ENCODE results near the genes GFAP and CRHR1.

DNA sequence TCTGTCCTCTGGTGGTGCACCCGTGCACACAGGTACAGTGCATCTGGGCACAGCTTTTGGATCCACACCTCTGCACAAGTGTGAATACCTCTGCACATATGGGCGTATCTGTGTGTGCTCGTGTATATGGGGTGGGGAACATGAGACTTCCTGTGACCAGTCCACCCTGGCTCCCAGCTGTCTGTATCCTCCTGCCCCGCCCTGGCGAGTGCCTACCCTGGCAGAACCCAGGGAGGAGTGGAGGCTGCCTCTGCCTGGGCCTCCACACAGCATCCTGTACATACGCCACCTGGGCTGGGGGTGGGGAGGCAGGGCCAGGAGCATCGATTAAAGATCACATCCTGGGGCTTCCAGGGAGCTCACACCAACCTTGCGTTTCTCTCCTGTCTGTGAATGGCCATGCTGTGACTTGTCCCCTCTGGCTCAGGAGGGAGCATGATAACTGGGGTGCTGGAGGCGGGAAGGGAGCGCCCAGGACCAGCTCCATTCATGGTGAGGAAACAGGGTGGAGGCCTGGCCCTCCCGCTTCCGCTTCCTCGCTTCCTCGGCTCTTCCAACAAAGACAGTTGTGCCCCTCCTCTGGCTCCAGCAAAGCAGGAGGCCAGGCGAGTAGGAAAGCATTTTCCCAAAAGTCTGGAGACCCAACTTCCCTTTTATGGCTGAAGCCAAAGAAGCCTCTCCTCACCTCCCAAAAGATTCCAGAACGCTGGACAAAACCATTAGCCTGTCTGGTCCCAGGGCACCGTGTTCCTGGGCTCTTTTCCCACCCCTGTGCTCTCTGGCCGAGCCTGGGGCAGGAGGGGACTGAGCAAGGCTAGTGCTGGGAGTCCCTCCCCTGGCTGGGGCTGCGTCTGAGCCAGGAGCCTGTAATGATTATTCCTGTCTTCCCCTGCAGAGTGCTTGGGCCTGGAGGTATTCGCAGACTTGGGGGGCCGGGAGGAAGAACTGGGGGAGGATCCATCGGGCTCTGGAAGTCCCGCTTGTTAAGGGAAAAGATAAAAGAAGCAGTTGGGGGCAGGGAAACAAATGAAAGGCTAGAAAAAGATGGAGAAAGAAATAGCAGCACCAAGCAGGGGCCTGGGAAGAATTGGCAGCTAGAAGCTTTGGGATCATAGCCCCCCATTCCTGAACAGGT, 23.1 kb downstream of the ADAM11 start:
- PRO-cap: no peak

DNA sequence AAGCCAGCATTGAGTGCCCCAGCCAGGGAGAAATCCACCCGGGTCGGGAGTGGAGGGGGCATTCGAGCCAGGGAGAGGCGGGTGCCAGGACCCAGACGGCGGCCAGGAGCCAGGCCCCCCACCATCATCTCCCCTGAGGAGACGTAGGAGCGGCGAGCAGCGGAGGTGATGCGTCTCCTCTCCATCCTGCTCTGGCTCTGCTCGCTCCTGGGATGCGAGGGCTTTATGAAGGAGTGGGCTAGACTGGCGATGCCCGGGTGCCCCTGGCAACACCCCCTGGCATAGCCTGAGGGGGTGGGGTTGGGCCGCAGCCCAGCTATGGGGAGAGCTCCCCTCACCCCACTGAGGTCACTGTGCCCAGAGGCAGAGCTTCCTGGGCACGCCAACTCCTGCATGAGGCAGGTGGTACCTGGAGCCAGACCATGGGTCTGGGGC, at the start of gene GFAP:
Gene GFAP (minus strand): TSS at position 199 of the 435 bp plus-strand sequence.
- PRO-cap: no peak

GRCh38 chr17:44921075-44921814, 5.9 kb upstream of the GFAP start:
- PRO-cap: no peak

DNA sequence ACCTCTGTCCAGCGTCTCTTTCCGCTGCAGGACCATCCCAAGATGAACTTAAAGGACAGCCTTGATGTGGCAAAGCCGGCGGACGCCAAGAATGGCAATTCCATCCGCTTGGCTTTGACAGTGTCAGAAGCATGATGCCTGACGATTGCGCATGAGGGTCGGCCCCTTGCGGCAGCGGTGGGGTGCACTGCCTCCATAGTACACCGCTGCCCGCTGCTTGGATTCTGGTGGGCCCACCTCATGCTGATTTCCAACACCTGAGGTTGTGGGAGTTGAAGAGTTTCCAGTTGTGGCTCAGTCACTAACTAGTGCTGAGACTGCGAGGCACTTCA, 505 bp upstream of the KIF18B start:
- PRO-cap: no peak

DNA sequence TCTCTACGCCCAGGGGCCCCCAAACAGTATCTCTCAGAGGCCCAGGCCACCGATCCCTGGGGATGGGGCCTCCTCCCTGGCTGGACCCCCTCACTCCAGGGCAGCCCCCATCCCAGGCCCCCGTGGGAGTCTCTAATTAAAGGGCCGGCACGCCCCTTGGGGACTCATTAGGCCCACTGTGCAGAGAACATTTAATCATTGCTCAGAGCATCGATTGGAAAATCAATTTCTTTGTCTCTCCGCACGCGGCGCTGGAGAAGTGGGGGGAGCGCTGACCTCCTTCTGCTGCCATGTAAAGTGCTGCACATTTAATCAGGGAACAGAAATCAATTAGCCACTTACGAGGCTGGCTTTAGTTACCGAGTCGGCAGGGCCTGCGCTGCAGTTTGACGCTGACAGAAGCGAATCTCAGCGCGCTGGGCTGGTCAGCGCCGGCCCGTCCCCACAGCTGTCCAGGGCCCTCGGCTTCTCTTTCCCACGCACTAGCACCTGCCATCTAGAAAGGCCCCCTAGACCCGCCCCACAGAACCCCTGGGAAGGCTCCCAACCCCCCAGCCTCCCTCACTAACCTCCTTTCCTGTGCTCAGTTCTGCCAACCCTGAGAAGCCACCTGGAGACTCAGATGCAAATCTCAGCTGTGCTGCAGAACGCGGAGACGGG, 20.2 kb upstream of the C1QL1 start:
- PRO-cap: no peak

DNA sequence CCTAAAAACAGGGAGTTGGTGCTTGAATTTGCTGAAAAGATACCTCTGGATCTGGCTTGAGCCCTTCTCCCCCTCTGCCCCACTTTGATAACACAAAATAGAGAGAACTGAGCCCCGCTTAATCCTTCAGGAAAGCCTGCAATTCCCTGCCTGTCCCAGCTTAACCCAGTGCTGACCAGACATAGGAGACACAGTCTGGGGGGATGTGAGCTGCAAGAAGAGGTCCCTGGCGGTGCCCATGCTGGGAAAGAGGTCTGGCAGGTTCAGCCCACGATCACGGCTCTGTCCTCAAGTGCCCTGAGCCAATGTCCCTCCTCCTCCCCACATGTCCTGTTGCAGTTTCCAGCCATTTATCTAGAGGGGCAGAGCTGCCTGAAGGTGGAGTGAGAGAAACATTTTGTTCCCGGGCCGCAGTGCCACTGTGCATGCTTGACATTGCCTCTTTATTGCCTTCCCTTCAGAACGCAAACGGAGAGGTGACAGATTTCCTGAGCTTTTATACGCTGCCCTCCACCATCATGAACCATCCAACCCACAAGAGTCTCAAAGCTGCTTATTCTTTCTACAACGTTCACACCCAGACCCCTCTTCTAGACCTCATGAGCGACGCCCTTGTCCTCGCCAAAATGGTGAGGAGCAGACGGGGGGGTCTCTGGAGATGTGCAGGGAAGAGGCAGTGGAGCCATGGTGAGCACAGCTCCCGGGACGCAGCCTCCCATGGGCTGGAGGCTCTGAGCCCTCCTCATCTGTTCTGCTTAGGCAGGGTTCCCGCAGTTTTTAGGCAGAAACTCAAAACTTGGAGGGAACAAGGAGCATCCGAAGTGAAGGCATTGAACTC, 28.8 kb downstream of the PLCD3 start:
- PRO-cap: no peak

DNA sequence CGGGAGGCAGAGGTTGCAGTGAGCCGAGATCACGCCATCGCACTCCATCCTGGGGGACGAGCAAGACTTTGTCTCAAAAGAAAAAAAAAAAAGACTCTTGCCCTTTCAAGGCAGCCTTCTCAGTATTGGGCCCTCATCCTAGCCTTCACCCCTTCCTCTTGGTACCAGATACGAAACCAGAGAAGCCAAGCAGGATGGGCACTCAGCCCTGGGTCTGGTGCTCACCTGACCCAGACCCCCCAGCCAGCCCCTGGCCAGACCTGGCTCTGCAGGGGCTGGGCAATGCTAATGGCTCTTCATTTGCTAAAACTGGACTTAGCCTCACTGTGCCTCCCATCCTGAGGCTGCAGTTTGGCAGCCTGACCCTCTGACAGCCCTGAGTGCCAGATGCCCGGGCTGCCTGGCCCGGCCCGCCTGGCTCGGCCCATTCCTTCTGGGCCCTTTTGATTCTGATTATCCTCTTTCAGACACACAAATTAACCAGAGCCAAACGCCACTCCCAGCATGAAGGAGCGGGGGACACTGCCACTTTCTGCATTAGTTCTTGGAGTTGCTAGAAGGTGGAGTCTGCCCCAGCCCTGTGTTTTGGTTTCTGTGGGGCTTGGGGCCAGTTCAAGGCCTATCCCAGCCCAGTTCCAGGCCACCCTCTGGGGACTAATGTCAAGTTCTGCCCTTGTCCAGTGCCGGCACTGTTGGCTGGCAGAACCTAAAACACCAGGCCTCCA, 21.8 kb downstream of the PLCD3 start:
- PRO-cap: no peak

DNA sequence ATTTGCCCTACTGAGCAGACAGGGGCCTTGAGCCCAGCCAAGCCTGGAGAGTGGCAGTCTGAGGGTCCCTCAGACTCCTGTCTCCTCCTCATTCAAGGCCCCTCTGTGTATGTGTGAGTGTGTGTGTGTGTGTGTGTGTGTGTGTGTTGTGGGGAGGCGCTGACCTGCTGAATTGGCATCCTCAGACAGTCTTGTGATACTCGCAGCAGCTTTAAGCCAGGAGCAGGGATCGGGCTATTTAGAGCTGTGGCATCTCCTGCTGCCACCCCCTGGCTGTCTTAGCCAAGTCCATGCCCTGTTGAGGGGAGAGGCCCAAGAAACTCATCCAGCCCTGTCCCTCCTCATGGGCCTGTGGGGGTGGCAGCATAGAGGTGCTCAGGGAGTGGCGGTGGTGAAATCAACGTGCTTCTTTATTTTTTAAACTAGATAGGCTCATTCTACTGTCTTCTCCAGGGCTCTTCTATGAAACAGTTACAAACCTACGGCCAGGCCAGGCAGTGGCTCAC, 21.0 kb downstream of the PLCD3 start:
- PRO-cap: no peak

GRCh38 chr17:45129302-45130566, 2.6 kb downstream of the PLCD3 start:
- PRO-cap: bidirectional peak, plus-strand start at chr17:45129684, minus-strand start at chr17:45129604; bidirectional peak, plus-strand start at chr17:45130091, minus-strand start at chr17:45129841

GRCh38 chr17:45169280-45169883, 7.7 kb downstream of the HEXIM2 start:
- PRO-cap: no peak

DNA sequence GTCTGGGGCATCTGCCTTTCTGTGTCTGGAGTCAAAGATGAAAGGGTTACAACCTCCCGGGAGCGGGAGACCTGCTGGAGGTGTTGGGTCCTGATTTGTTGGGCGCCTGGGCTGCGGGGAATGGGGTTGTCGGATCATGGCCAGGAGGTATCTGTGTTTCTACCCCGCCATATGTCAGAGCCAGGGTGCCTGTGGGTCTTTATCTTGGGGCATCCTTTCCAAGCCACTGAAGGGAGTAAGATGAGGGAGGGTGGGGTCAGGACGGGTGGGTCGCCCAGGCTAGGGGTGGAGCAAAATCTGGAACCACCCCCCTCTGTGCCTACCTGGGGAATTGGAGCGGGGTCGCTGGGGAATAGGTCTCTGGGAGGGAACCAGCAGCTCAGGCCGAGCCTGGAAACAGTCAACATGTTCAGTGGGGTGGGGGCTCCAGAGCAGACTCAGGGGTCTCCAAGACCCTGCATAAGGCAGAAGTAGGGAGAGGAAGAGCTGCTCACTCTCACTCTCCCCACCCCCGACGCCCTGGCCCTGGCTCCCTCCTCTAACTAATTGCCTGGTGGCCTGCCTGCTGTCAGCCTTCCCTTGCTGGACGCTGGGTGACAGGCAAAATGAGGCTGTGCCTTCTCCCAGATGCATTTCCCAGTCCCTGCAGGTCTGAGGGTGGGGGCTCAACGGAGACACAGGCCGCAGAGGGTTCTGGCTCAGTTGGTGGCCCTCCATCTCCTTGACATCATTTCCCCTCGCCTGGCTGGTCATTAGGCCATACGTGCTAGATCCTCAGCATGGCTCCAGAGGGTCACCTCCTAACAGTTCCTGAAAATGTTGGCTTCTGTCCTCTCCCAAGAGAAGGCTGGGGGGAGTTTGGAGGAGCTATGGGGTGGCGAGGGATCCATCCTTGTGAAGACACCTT, 1.2 kb downstream of the FMNL1 start:
- PRO-cap: bidirectional peak, plus-strand start at position 316 of the sequence, minus-strand start at position 228 of the sequence

- PRO-cap: no peak
Observed at GRCh38 chr17:45226867-45227717, 5.4 kb downstream of the FMNL1 start.

- PRO-cap: no peak
Observed at GRCh38 chr17:45231480-45231742, 9.7 kb downstream of the FMNL1 start.

DNA sequence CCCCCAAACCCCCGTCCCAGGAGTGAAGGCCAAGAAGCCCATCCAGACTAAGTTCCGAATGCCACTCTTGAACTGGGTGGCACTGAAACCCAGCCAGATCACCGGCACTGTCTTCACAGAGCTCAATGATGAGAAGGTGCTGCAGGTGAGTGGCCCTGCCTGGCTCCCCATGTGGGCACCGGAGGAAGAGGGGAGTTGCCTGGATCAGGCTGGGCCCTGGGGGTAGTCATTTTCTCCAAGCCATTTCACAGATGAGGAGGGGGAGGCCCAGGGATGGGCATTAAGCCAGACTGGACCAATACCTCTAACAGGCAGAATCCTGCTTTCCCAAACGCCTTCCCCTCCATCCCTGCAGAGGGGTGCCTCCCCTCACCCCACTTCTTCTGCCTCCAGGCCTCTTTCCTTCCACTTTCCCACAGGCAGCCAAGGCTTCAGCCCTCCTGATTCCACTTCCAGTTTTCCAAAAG, 19.5 kb downstream of the SPATA32 start:
- PRO-cap: no peak

GRCh38 chr17:45298399-45299053, 18.3 kb downstream of the MAP3K14 start:
- PRO-cap: no peak

DNA sequence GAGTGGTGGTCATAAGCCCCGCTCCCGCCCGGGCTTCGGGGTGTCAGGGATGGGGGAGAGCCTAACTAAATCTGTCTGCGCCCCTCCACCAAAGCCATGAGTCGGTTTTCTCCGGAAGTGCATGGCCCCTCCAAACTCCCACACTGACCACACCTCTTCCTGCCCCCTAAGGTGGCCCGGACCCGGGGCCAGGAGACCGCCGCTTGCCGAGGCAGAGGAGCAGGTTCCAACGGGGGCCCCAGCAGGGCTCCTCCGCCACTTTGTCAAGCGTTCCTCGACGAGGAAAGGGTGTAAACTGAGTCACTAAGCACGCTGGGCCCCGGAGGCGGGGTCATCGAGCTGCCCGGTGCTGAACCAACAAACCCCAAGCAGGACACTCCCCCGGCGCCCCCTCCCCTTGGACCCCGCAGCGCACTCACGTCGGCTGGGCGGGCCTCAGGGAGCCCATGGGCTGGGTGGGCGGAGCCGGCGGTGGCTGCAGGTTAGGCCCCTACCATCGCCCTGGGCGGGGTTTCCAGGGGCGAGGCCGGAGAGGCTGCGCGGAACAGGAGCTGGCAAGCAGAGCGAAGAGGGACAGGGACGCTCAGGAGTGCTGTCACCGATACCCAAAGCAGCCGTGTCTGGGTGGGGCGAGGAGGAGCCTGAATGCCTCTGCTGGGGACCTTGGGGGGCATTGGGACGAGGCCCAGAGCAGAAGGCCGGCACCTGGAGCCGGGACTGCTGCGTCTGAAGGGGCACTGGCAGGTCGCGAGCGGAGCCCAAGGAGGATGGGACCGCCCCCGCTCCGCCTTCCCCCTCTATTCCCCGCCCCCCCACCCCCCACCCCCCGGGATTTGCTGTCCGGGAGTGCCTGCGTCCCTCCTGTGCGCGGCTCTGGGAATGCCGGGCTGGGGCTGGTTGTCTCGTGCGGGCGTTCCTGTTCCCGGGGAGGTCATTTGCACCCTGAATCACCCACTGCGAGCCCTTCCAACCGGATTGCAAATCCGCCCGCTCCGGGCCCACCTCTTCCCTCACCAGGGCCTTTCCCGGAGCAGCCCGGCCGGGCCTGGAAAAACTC, 1.1 kb downstream of the ARHGAP27 start:
- PRO-cap: bidirectional peak, plus-strand start at position 561 of the sequence, minus-strand start at position 370 of the sequence; bidirectional peak, plus-strand start at position 673 of the sequence, minus-strand start at position 728 of the sequence; bidirectional peak, plus-strand start at position 829 of the sequence, minus-strand start at position 875 of the sequence

DNA sequence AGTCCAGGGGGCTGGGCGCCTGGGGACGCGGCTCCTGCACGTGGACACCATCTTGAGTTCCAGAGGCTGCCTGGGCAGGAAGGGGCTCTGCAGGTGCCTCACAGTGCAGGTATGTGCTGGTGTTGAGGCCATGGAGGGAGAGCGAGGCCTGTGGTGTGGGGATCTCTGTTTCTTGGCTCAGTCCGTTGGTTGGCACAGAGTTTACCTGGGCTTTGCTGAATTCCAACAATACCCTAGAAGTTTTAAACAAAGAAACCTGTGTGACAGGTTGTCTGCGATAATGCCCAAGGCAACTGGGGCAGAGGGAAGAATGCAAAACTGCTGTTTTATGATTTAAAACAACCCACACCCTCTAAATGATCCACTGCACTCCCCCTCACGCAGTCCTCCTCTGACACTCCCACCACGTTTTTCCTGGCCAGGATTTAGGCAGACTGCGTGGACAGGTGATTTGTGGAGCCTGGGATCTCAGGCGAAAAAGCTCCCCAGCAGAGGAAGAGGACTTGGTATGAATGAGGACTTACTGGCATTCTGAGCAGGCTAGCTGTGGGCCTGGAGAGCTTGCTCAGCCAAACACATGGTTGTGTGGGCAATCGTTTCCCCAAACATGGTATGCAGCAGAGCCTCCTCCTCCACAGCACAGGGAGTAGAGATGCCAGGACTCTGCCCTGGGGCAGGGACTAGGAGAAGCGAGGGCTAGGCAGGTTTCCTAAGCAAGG, 22.0 kb downstream of the PLEKHM1 start:
- PRO-cap: bidirectional peak, plus-strand start at position 439 of the sequence, minus-strand start at position 187 of the sequence

DNA sequence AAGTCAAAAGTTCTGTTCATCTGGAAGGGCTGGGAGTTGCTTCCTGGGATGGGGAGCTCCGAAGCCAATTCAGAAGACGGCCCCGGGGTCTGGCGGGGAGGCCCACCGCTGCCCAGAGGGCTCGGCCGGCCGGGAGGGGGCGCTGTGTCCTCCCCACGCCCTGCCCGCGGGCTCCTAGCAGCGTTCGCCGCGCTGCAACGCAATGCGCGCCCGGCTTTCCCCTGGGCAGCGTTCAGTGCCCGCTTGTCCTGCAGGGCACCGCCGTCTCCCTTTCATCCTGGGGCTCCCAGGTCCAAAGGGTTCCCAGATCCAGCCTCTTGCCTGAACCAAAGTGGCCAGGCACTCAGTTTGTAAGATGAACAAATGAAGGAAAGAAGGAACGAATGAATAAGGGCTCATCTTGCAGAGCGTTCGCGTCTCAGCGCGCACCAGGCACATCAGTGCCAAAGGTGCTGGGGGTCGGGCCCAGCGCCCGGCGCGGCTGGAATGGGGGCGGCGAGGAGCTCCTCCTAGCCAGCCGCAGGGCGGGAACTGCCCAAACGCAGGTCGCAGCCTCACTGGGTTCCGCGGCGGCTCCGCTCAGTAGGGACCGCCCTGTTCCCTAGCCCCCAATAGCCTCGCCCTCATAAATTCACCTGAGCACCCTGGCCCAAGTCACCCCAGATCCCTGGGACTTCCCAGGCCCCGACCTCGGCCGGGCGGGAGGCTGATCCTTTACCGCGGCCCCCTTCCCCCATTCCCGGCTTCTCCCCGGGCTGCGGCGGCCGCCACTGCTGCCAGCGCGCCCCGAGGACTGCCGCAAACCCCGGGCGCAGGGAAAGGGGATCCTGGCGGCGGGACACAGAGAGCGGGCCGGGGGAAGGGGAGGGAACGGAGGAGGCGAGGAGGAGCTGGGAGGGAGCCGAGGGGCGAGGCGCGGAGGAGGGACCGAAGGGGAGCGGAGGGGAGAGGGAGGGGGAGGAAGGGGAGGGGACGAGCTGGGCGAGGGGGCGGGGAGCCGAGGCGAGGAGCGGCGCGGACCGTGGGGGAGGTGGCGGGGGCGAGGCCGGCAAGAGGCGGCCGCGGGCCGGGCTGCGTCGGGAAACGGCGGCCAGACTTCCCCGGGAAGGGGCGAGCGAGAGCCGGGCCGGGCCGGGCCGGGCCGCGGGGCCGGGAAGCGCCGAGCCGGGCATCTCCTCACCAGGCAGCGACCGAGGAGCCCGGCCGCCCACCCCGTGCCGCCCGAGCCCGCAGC, at the start of gene CRHR1:
Gene CRHR1 (plus strand): TSS at position 1,079 of the 1,234 bp plus-strand sequence.
- PRO-cap: no peak

GRCh38 chr17:45934990-45935583, 40.7 kb downstream of the MAPT start:
- PRO-cap: no peak

DNA sequence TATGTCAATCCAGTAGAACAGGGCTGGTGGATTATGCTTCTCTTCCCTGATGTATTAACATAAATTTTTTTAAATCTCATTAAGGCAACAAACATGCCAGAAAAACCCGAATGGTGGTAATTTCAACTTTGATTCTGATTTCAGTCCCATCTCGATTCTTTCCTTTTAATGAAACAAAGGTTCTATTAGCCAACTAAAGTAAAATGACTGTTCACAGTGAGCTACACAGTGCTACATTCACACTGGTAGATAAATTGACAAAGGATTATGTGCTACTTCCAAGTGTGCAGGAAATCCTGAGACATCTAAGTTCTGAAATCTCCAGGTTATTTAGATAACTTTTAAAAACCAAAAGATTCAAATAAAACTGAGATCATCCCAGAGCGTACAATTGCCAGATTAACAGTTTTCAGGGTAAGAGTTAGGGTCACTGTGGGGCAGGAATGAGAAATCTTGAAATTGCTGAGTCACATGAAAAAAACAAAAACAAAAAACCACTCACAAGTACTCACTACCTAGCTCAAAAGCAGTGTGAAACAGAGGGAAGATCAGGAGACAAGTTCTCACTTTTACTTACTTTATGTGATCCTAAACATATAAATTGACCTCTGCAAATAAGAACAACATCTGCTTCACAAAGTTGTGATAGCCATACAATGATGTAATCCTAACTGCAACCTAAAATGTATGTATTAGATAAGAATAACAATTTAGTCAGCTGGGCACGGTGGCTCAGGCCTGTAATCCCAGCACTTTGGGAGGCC, 92.3 kb downstream of the KANSL1 start:
- PRO-cap: no peak

Measured in rectum (tissue), 1 donor.